A375 (cell line): ENCODE results near the gene WNT2B.

DNA sequence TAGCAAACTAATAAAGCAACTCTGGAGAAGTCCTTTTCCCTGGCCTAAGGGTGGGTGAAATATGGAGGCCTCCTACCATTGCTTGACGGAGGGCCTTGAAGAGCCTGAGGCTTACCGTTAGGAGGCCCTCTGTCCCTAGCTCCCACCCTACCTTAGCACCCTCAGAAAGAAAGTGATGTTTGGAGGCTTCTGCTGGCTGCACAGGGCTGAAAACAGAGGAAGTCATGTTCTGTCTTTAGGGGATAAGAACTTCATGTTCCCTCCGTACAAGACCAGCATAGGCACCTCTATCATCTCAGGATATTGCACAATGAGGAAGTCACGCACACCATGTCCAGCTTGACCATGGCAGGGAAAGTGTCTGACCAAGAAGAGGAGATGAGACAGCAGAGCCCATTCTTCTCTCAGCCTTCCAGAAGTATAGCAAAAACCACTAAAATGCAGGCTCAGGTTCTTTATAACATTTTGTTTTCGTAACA, 13.8 kb downstream of the ADORA3 start:
- RAMPAGE, long total RNA = no peak

GRCh38 chr1:111535643-111536394, 32.4 kb upstream of the ADORA3 start:
- RAMPAGE, long total RNA = no peak

- RAMPAGE, long total RNA = no peak
Observed at GRCh38 chr1:111592276-111593400, 27.0 kb upstream of the RAP1A start.

DNA sequence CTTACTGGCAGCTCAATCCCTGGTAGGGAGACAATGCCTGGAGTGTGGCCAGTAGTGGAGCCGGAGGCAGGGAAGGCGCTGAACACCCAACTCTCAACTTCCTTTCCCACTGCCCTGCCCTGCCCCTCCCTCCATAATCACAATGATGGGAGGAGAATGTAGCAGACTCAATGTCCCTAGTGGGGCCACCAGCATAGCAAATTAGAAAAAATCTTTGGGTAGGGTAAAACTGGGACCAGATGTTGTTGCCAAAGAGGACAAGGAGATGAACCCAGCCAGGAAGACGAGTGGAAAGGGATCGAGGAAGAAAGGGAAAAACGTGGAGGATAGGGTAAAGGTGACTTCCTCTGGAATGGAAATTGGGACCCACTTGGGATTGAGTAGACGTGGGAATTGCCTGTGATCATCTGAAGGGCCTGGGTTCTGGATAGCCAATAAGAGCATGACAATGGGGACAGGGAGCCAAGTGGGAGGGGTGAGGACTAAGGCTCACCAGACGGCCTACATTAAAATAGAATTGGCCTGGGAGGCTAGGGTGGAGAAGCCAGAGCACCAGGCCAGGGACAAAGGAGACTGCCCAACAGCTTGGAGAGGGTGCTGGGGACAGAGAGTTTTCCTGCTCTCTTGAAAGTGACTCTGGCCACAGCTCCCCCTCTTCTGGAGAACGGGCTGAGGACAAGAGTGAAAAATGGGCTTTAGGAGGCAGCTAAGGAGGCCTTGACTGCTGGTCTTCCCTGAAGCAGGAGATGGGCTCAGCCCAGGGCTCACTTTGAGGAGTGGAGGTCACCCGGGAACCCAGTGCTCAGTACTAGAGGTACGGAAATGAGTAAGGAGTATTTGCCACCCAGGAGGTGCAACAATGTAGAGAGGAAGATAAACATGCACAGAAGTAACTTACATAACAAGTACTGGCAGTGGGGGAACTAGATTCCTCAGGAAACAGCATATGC, 18.9 kb downstream of the INKA2 start:
- RAMPAGE, long total RNA = no peak

DNA sequence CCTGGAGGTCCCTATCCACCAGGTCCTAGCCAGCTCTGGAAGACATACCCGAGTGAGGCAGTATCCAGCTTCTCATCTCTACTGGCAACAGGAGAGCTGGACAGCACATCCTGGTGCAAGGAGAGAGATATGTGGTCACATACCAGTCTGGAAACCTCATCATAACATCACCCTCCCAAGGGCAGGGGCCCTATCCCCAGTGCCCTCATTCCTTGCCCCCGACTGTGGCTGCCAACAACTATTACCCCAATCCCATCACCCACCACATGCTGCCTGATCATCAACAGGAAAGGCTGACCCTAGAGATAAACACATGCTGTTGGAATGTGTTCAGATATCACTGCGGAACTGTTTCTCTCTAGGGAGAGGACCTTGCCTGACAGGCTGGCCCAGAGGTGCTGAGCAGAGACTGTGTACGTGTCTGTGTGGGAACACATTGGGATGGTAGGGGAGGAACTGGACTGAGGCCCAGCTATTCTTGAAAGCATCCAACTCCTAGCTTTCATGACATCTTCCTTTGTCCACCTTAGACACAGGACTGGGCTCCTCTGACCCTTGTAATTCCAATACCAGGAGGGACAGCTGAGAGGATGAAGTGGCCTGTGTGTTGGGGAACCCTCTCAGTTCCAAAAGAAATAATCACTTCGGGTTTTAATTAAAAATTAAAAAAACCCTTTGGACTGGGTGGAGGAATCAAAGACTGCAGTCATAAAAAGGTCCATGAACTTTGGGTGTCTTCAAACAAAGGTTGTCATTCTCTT, 4.6 kb upstream of the INKA2 start:
- RAMPAGE, long total RNA = no peak

DNA sequence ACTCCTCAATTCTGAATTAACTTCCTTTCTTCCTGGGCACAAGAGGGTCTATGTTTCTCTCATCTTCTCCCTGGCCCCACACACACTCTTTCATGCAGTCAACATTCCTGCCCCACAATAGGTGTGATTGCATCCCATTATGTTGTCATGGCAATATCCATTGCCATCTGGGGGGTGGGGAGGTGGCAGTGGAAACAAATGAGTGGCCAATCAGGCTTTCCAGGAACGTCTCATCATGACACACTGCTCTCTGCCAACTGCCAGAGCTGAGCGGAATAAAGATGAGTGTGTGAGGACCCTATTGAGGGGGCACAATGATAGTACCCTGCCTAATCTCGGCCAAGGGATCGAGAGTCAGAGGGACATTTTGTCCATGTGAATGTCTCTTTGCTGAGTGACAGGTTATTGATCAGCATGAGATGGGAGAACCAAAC, 80.4 kb downstream of the KCND3 start:
- RAMPAGE, long total RNA = no peak

DNA sequence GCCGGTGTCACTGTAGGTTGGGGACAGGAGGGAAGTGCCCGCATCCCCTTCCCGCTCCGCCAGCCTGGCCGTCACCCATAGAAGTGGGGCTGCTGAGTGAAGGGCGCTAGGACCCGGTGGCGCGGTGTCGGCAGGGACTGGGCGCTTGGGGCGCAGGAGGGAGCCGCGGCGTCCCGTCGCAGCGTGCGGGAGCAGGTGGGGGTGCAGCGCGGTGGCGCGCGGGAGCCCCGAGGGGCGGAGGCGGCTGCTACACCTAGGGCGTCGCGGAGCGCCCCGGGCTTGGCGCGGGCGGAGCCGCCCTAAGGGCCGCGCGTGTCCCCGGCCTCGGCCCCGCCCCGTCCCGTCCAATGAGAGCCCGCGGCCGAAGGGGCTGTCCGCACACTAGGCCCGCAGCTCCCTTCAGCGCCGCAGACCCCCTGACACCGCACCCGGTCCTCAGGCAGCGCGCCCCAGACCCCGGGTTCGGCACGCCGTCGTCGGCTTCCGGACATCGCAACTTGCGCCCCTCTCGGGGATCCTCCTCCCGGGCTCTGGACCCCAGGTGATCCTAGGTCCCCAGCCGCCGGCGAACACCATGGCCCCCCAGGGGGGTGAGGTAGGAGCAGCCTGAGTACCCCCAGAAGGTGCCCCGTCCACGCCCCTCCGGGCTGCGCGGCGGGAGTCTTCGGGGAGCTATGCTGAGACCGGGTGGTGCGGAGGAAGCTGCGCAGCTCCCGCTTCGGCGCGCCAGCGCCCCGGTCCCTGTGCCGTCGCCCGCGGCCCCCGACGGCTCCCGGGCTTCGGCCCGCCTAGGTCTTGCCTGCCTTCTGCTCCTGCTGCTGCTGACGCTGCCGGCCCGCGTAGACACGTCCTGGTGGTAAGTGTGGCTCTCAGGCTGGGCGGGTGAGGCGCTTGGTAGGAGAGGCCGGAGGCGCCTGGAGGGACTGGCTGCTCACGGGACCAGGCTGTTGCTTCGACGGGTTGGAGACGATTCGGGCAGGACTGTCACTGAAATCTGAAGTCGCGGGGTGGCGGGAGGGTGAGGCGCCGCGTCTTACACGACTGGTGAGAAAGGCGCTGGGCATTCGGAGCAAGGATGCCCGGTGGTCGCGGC, at the start of gene WNT2B:
Gene WNT2B (plus strand): TSS at position 377 of the 1,093 bp plus-strand sequence.
- RAMPAGE, long total RNA = no peak

DNA sequence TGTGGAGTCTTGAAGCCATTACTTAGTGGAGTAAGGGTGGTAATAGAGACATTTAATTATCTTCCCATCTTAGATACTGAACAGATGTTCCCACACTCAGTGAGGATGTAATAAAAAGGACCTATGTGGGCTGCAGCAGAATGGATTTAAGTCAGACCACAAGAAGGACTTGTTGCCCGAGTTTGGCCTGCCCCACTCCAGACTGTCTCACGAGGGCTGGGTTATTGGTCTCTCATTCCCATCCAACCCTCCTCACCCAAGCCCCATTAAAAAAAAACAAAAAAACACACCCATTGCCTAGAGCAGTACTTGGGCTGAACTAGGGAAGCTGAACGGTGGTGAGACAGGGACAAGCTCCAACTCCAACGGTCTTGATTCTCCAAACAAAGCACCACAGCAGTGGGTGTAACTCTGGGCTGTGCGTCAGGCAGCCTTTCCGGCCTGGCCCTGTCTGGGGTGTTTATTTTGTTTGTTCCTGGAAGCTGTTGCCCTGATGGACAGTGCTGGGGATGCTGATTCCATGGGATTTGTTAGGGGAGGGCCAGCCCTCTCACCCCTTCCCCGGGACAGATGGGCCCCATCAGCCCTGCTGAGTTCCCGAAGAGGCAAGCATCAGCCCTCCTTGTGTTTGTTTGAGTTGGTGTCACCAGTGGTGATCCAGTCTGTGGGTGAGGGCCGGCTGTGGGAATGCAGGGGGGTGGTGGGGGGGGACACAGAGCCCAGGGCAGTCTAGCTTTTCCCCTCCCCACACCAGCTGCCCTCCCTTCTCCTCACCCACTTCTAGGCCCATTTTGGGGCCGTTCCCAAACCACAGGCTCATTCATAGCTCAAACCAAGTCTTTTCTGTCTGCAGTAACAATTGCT, 4.3 kb downstream of the WNT2B start:
- RAMPAGE, long total RNA = no peak

- RAMPAGE, long total RNA = no peak
Observed at GRCh38 chr1:112669845-112671176, 4.1 kb upstream of the MOV10 start.

DNA sequence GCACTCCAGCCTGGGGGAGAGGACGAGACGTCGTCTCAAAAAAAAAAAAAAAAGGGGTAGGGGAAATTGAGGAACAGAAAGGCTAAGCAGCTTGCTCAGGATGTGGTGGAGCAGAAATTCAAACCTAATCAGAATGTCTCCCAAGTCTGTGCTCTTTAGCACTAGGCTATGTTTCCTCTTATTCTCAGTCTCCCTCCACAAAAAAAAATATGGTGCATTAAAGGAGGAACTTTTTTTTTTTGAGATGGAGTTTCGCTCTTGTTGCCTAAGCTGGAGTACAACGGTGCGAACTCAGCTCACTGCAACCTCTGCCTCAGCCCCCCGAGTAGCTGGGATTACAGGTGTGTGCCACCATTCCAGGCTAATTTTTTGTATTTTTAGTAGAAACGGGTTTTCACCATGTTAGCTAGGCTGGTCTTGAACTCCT, 114.1 kb downstream of the SLC16A1 start:
- RAMPAGE, long total RNA = no peak

DNA sequence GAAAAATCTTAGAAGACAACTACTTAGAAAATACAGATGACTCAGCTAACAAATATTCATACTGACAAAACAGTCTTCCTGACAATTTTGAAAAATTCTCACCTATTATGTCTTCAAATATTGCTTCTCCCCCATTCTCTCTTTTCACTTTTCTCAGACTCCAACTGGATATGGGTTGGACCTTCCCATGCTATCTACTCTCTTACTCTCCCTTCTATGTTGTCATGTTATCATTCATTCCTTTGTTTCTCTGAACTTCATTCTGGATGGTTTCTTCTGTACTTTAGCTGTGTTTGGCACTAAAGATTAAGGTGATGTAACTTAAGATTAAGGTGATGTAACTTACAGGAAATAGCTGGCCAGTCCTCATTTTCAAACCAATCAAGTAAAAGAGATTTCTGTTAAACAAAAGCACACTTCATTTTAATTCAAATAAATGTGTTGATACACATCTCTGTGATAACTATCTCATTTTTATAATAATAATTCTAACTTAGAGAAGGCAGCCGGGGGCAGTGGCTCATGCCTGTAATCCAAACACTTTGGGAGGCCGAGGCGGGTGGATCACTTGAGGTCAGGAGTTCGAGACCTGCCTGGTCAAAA, 20.2 kb downstream of the SLC16A1 start:
- RAMPAGE, long total RNA = no peak

DNA sequence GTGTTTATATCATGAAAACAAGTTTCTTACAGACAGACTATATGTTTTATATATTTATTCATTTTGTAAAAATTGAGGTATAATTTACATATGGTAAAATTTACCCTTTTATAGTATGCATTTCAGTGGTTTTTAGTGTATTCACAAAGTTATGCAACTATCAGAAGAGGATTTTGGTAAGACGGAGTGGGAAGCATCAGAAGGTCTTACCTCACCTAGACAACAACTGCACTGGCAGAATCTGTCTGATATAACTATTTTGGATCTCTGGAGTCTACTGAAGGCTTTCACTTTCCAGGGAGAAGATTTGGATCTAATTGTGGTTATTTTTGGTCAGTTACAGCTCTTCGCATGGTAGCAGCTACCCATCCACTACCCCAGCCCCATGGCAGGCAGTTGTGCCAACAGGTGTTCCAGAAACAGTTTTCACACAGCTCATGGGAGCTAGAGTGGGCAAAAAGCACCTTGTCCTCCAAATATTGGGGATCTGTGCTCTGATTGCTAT, 53.5 kb downstream of the MAGI3 start:
- RAMPAGE, long total RNA = no peak

DNA sequence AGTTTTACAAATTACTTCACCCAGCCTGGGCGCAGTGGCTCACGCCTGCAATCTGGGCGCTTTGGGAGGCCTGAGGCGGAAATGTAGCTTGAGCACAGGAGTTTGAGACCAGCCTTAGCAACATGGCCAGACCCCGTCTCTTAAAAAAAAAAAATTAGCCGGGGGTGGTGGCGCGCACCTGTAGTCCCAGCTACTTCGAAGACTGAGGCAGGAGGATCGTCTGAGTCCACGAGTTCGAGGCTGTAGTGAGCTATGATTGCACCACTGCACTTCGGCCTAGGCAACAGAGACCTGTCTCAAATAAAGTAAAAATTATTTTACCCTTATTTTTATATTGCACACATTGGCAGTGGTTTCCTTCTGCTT, 1.2 kb upstream of the PHTF1 start:
- RAMPAGE, long total RNA = no peak

DNA sequence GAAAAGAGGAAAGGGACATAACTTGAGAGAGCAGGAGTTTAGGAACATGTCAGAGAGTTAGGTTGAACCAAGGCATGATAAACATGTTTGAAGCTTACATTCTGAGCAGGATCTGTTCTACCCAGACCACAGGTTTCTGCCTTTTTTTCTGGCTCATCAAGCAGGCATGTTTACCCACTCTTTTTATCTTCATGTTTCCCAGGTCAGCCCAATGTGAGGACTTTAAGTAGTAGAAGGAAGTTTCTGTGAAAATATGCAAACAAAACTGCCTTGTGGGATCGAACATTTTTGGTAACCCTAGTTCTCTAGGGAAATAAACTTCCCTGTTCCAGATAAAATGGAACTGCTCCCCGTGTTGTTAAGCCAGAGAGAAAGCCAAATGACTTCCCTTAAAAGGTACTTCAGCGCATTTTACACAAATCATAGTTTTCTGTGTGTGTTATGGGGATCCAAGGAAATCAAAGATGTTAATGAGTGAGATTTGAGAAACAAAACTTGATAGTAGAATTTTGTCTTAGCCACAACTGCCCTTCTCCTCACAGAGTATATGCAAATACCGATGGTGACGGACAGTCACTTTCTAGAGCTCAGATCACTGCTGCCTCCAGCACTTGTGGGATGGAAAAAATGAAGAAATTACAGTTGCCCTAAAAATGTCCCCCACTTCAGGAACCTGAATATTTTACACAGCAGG, 831 bp upstream of the HIPK1 start:
- RAMPAGE, long total RNA = no peak

GRCh38 chr1:114023129-114023704, 43.9 kb downstream of the OLFML3 start:
- RAMPAGE, long total RNA = no peak

GRCh38 chr1:114036396-114036694, 57.1 kb downstream of the OLFML3 start:
- RAMPAGE, long total RNA = no peak

GRCh38 chr1:114235942-114236276, 82.2 kb upstream of the SYT6 start:
- RAMPAGE, long total RNA = no peak

- RAMPAGE, long total RNA = no peak
Observed at GRCh38 chr1:114588225-114588767, 6.9 kb upstream of the BCAS2 start.

- RAMPAGE, long total RNA = no peak
Observed at GRCh38 chr1:114593914-114594573, 12.6 kb upstream of the BCAS2 start.

DNA sequence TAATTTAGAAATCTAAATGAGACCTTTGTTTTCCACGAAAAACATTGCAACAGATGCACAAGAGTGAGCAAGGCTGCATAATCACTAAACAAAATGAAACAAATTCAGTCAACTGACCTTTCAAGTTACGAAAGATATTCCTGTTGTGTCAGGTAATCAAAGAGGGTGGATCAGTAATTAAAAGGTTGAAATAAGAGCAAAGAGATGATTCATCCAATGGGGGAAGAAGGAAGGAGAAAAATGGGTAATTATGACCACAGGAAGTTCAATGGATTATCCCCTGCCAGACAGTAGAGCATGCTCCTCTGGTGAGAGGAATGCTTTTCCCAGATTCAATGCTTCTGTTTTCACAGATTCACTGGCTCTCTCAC, 660 bp upstream of the CSDE1 start:
- RAMPAGE, long total RNA = no peak